Esophagus muscularis mucosa (tissue), 4 donors: ENCODE results near the gene BMPER.

DNA sequence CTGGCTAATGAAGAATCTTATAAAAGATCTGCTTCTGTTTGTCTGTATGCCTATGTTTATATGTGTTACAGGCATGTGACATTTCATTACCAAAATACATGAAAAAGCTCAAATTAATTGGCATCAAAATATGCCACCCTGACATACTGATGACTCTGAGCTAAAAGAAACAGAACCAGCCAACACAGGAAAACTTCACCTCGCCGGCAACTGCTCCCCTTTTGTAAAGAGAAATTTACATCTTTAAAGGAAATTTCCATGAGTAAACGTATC is 15.8 kb upstream of the FKBP9 start:
- PRO-cap, result unidirectional peak, plus-strand start at position 172 of the sequence
- RAMPAGE, long total RNA, 4 experiments, result no peak in any of the 4 experiments

DNA sequence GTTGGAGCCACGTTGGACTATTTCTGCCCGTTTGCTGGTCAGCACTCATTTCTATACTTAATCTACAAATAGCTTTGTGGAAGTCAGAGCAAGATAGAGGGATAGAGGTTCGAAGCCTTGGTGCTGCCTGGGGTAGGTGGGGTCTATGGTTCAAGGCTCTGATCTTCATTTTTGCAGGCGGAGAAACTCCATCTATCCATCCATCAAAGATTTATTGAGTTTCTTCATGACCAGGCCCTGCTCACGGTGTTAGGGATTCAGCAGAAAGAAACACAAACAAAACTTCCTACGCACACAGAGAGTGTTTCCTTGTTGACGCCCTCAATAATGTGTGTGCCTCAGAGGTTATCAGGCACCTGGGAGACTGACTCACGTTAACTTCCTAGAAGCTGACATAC is 35.3 kb downstream of the FKBP9 start:
- PRO-cap, result no peak
- RAMPAGE, long total RNA, 4 experiments, result no peak in any of the 4 experiments

DNA sequence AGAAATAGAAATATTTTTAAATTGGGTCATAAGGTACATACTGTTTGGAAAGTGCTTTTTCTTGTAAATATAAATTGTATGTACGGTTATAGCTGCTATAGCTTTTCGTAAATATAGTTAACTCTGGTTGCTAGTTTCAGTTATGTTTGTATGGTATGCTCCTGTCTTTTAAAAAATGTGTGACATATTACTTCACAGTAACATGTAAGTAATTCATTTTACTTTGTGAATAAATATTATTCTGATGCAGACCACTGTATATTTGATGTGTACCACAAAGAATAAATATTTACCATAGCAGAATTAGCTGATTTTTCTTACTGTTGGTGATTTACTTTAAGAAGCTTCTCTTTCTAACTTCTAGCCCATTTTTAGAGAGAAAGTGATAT is 292.7 kb downstream of the BBS9 start:
- PRO-cap, result no peak
- RAMPAGE, long total RNA, 4 experiments, result no peak in any of the 4 experiments

DNA sequence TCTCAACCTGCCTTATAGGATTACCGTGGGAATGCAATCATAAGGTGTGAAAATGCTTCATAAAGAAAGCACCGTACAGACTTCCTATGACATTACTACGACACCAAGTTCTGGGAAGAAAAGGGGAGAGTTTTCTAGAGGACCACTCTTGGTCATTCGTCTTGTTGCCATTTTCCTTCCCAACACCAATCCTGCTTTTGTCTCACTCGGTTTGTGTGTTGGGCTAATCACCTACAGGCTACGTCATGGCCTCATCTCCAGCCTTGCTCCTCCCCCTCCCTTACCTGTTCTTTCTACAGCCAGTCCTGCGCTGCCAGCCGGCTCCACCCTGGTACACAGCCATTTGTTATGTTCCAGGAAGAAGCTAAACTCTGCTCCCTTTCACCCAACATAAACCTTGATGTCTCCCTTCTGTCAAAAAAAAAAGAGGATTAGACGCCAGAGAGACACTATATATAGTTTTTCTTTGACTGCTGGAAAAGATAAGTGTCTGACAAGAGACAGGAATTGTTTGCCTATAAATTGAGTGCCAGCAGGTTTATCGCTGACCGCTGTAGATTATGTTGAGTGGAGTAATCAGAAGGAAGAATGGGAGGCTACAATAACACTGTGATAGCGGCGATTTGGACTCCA is 171.5 kb upstream of the BMPER start:
- PRO-cap, result no peak
- RAMPAGE, long total RNA, 4 experiments, result no peak in any of the 4 experiments

GRCh38 chr7:33903704-33904246 is 1.6 kb upstream of the BMPER start:
- PRO-cap, result no peak
- RAMPAGE, long total RNA, 4 experiments, result no peak in any of the 4 experiments

DNA sequence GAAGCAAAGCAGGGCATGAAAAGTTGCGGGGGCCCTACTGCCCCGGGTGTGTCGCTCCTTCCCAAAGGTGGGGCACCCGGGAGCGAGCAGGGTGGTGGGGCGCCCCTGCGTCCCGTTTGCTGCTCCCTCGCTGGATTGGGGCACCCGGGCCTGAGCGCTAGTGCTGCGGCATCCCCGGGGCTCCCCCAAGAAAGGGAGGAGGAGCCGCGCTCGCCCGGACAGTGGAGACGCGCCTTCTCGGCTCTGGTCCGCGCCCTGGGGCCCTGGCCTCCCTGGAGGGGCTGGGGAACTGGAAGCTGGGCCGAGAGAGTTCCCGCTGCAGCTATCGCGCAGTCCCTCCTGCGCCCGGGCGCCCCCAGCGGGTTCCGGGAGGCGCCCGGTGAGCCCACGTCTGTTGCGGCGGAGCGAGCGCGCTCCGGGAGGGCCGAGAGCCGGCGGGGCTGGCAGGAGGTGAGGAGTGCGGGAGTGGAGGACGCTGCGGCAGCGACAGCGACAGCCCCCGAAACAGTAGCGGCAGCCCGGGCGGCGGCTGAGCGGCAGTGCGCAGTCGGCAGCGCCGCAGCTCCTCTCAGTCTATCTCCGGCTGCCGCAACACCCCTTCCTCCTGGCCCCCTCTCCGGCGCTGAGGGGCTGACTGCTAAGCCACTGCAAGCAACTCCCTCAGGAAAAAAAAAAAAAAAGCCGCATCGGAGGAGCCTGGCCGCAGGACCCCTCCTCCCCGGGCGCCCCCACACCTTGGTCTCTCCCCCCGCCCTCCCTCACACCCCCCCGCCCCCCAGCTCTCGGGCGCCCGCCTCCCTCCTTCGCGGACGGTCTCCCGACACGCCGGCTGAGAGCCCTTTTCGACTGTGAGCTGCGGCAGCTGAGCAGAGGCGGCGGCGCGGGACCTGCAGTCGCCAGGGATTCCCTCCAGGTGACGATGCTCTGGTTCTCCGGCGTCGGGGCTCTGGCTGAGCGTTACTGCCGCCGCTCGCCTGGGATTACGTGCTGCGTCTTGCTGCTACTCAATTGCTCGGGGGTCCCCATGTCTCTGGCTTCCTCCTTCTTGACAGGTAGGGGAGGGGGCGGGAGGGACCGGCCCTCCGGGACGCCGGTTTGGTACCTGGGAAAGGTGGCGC is at the start of gene BMPER:
Gene BMPER (plus strand): TSS at position 845 of the 1,118 bp plus-strand sequence.
- PRO-cap, result no peak
- RAMPAGE, long total RNA, 4 experiments, result no peak in any of the 4 experiments

DNA sequence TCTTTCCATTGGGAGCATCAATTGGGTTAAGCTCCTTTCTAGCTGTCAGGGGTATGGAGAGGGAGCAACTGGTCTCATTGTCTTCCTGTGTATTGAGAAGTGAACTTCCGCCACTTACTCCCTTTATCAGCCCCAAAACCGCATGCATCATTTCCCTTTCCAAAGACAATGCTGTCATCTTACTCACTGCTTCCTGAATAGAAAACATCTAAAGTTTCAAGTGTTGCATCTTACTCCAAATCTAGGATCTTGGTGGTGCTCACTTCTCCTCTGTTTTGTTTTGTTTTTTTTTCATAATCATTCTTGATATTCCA is 371.7 kb downstream of the BMPER start:
- PRO-cap, result no peak
- RAMPAGE, long total RNA, 4 experiments, result no peak in any of the 4 experiments

DNA sequence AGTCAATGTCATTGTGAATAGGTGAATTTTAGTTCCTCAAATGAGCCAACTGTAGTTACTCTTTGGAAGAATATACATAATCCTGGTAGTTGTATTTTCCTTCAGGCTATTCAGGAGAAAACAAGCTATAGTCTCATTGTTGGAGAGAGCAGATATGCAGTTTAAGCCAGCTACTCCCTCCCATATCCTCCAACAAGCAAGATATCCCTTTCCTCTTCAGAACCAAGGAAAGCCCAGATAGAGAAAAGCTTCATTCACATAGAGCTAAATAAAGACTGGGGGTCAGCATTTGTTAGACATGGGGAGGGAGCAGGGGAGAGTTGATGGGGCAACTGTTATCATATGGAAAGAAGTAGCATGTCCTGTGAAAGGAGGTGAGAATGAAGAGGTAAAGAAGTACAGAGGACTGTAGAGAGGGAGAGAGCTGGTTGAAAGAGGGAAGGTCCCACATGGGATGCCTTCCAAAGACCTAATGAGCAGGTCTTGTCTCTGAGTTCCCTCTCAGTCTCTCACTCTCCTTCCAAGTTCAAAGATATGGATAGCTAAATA is 71.5 kb upstream of the NPSR1 start:
- PRO-cap, result no peak
- RAMPAGE, long total RNA, 4 experiments, result no peak in any of the 4 experiments

- PRO-cap, result no peak
- RAMPAGE, long total RNA, 4 experiments, result no peak in any of the 4 experiments
These were observed 125.6 kb upstream of the TBX20 start for GRCh38 chr7:35379450-35379867.

- PRO-cap, result no peak
- RAMPAGE, long total RNA, 4 experiments, result no peak in any of the 4 experiments
These were observed 1.9 kb downstream of the SEPTIN7 start for GRCh38 chr7:35802508-35803498.

DNA sequence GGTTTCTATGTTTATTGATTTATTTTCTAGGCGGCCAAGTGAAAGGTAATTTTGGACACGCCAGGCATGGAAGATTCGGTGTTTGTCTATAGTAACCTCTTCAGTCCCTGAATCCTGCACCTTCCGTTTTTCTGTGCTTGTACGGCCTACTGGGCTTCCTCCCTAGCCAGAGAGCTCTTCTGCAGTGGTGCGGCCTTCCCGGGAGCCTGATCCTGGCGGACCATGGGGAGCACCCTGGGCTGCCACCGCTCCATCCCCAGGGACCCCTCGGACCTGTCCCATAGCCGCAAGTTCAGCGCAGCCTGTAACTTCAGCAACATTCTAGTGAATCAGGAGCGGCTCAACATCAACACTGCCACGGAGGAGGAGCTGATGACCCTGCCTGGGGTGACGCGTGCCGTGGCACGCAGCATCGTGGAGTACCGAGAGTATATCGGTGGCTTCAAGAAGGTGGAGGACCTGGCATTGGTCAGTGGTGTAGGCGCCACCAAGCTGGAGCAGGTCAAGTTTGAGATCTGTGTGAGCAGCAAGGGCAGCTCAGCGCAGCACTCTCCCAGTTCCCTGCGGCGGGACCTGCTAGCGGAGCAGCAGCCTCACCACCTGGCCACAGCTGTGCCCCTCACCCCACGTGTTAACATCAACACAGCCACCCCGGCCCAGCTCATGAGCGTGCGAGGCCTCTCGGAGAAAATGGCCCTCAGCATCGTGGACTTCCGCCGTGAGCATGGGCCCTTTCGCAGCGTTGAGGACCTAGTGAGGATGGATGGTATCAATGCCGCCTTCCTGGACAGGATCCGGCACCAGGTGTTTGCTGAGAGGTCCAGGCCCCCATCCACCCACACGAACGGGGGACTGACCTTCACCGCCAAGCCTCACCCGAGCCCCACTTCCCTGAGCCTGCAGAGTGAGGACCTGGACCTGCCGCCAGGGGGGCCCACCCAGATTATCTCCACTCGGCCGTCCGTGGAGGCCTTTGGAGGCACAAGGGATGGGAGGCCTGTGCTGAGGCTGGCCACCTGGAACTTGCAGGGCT is 1.4 kb downstream of the EEPD1 start:
- PRO-cap, result bidirectional peak, plus-strand start at position 427 of the sequence, minus-strand start at position 326 of the sequence
- RAMPAGE, long total RNA, 4 experiments, result no peak in any of the 4 experiments

GRCh38 chr7:36207644-36208443 is 54.8 kb downstream of the EEPD1 start:
- PRO-cap, result unidirectional peak, plus-strand start at chr7:36207991
- RAMPAGE, long total RNA, 4 experiments, result no peak in any of the 4 experiments

DNA sequence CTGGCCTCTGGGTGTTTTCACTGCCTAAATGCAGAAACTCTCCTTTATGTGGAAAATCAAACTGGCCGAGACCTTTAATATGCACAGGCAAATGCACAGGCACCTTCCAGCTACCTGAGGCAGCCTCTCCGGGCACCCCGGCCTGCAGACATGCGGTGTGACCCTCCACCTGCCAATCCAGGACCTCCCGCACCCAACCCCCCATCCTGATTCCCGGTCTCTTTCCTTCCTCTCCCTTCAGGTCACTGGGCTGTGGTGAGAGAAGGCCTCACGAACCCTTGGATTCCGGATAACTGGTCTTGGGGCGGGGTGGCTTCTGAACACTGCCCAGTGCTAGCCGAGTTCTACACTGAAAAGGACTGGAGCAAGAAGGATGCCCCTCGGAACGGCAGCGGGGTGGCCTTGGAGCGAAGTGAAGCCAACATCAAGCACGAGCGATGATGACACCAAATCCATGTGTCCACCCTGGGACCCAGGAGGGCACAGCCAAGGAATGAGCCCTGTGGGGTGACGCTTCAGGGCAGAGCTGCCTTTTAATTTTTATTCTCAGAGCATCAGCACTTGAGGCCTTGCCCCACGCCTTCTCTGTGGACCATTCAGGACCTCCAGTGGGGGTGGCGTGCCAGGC is 68.2 kb downstream of the MATCAP2 start:
- PRO-cap, result no peak
- RAMPAGE, long total RNA, 4 experiments, result no peak in any of the 4 experiments

DNA sequence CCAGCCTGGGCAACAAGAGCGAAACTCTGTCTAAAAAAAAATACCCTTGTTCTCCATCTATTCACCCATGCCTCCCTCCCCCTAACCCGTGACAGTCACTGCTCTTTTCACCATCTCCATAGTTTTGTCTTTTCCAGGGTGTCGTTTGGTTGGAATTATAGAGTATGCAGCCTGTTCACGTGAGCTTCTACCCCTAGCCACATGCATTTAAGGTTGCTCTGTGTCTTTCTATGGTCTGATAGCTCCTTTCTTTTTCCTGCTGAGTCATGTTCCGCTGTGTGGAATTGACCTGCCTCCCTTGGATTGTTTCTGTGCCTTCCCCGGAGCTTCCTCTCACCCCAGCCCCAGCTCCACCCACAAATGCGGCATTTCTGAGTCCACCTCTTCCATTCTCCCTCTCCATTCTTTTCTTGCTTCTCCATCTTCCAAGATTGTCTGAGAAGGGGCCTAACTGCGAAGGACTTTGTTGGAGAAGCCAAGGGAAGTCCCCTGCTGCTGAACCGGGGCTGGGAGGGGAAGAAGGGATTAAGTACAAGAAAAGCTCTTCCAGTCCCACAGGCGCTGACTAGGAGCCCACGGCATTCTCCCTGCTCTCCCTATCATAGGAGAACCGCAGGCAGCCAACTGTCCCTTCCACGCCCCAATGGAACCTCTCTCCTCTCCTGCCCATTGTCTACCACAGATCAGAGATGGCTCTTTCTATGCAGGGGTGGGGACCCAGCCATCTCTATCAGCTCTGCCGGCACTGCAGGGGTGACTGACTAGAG is 65.0 kb downstream of the MATCAP2 start:
- PRO-cap, result no peak
- RAMPAGE, long total RNA, 4 experiments, result no peak in any of the 4 experiments

DNA sequence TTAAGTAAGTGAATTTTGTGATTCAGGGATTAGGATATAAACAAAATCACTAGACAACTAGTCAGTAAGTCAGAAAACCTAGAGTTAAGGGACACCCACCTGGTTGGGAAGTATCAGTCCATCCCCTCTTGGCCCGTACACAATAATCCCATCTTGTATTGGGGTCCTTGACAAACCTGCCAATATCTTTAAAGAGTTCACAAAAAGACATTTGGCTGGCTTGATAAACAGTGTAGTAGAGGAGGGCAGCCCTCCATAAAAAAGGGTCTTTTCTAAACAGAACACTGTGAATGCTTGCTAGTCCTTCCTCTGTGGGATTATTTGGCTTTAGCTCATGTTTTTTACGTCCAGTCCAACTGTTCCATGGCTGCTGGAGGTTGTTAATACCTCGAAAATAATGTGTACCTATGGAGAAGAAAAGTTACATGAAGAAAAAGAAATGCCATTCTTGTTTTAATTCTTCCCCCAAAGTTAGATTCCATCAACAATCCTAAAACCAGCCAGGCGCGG is 33.2 kb downstream of the MATCAP2 start:
- PRO-cap, result no peak
- RAMPAGE, long total RNA, 4 experiments, result no peak in any of the 4 experiments

DNA sequence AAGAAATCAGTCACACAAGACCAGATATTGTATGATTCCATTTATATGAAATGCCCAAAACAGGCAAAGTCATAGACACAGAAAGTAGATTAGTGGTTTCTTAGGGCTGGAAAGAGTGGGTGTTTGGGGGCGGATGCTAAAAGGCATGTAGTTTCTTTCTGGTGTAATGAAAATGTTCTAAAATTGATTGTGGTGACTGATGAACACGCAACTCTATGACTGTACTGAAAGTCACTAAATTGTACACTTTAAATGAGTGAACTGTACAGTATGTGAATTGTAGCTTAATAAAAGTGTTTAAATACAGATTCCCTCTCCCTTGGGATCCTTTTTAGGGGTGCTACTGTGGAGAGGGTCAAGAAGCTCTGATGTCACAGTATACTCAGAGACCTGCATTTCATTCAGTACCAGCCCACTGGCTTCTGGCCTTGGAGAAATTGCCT is 46.4 kb downstream of the AOAH start:
- PRO-cap, result no peak
- RAMPAGE, long total RNA, 4 experiments, result no peak in any of the 4 experiments

GRCh38 chr7:36747624-36748465 is 23.6 kb upstream of the AOAH start:
- PRO-cap, result no peak
- RAMPAGE, long total RNA, 4 experiments, result no peak in any of the 4 experiments

DNA sequence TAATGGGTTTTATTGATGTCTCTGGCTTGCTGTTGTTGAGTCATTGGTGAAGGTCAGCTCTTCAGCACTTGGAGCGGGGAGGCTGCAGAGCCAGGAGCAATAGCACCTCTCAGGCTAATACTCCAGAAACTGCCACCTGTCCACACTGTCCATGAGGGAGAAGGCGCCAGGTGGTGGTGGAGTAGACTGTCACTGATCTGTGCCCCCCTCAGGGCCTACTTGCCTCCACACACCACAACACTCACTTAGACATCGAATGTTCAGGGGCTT is 140.1 kb upstream of the AOAH start:
- PRO-cap, result no peak
- RAMPAGE, long total RNA, 4 experiments, result no peak in any of the 4 experiments

DNA sequence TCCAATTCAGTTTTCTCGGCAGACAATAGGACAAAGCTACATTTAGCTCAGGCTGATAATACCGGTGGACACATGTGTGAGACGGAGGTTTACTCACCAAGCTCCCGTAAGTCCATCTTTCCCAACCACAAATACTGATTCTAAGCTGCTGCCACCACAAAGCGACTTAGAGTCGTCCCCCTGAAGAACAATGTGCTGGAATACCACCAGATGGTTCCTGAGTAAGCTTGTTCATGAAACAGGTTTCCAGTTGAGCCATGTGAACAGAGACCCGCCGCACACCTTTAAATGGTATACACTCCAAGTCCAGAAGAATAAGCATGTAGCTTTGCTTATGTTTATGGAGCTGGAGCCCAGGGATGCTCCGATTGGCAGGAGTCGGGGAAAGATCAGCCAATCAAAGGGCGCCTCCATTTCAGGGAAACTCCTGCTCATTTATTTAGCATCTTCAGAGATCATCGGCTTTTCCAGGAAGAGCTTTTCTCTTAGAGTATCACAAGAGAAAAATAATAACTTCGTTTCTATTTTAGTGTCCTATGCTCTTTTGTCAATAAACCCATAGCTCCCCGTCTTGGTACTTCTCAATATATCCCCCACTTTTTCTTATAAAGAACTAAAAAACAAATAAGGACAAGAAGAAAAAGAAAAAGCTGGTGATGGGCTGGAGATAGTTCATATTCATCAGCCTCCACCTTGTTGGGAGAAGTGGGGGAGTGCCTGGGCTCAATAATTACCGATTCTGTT is 261.7 kb upstream of the AOAH start:
- PRO-cap, result bidirectional peak, plus-strand start at position 451 of the sequence, minus-strand start at position 313 of the sequence
- RAMPAGE, long total RNA, 4 experiments, result no peak in any of the 4 experiments

- PRO-cap, result no peak
- RAMPAGE, long total RNA, 4 experiments, result no peak in any of the 4 experiments
These were observed 36.5 kb downstream of the ELMO1 start for GRCh38 chr7:37412109-37412603.